Colon Carcinoma Metastatic in the Brain (tissue), 2 donors: Measurements from ENCODE around the genes LPAR2, ZNF682, ZNF486 and ZNF675.

- PRO-cap, 2 experiments: no peak in any of the 2 experiments
Observed at GRCh38 chr19:19506187-19507056, 8.9 kb downstream of the TSSK6 start.

GRCh38 chr19:19595105-19595708 is 23.3 kb downstream of the PBX4 start:
- PRO-cap, 2 experiments: no peak in any of the 2 experiments

- PRO-cap, 2 experiments: peak in 2 of 2 experiments; most common plus-strand start chr19:19628316 (in 1); most common minus-strand start chr19:19628169 (in 2)
Observed at GRCh38 chr19:19628041-19628799, at the start of gene LPAR2. TSS of gene LPAR2 (minus strand) at chr19:19628220.

DNA sequence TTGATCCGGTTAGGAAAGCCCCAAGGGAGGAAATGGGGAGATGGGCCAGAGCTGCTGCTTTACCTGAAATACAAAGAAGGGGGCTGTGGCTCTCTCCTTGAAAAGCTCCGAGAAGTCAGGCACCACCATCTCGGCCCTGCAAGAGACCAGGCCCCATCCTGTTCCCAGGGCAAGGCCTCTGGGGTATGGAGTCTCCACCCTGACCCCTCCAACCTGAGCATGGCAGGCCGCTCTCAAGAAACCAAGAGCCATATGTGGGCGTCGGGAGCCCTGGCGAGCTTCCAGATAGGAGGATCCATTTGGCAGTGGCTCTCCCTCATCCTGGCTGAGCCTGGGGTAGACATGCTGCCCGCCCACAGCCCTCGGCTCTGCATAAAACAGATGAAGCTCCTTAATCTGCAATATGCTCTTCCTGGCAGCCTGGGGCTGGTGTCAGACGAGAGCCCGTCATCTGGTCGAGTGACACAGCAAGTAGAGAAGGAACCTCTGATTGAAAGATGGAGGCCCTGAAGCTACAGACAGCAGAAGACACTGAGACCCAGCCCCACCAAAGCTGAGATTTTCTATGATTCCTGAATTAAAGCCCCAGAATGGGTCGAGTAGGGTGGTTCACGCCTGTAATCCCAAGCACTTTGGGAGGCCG is 6.1 kb downstream of the ATP13A1 start:
- PRO-cap, 2 experiments: no peak in any of the 2 experiments

DNA sequence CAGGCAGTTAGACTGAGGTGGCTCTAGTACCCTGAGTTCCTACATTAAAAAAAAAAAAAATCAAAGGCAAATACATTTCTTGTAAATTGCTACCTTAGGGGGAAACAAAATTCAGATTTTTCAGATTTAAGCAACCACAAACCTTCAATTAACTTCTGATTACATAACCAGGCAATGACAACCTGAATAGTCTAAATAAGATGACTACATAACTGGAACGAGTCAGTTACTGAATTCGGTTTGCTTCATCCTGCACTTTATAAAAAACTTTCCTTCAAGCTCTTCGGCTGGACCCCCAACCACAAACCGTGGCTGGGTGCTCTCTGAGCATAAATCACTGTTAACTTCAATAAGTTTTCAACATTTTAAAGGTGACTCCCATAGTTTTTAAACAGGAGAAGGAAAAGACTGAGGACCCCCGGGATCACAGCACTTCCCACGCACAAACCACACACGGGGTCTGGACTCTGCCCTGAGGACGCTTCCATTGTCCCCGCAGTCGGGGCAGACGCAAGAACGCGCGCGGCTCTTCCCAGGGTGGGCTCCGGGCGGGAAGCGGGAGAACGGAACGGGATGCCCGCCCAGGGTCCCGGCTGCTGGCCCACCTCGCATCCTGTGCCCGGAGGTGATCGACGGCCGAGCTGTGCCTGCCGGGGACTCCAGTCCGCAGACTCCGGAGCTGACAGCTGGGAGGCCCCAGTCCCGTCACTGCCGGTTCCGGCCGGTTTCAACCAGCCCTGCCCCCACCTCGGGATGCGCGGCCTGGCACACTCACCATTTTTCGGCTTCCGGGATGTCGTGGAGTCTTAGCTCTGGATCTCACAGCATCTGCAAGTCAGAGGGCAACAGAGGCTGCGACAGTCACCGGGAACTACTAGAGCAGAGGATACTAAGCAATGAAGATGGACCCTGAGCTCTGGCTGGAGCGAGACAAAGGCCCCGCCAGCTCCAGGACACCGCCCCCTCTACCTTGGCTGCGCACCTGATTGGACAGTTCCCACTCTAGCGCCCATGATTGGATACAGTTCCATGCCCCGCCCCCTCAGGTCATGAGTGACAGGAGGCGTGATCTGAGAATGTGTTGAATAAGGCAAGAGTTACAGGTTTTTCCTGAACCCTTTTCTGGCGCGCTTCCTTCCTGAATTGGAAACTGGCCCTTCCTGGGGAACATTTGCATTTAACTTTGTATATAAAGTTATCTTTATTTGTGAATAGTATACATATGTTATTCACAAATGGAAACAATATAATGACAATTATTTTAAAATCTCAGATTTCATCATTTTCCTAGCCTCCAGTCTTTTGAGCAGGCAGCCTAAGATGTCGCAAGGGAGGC is at the start of gene ZNF682:
Gene ZNF682 (minus strand): TSS at position 938 of the 1,336 bp plus-strand sequence.
- PRO-cap, 2 experiments: no peak in any of the 2 experiments

GRCh38 chr19:20166839-20167644 is at the start of gene ZNF486:
TSS of gene ZNF486 (plus strand) at chr19:20167214.
- PRO-cap, 2 experiments: peak in 1 of 2 experiments; most common plus-strand start chr19:20167214 (in 1)

- PRO-cap, 2 experiments: peak in 1 of 2 experiments; most common minus-strand start chr19:20238440 (in 1)
Observed at GRCh38 chr19:20237632-20238805, 71.0 kb downstream of the ZNF486 start.

DNA sequence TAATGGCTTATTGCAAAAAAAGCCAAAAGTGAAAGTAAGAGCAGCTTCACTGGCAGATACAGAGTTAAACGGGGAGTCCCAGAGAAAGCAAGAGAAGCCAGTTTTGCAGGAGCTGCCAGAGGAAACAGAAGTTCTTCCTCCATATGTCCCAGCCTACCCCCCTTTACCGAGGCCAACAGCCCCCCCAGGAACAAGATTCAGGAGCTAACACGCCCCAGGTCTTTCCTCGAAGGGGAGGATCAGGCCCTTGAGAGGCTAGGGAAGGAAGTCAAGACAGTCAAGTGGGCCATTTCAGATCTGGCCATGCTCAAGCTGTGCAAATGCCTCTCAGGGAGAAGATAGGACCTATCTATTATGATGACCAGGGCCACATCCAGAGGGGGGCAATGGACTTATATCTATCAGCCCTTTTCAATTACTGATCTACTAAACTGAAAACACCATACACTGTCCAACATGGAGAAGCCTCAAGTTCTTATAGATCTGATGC is 47.3 kb upstream of the ZNF737 start:
- PRO-cap, 2 experiments: no peak in any of the 2 experiments

DNA sequence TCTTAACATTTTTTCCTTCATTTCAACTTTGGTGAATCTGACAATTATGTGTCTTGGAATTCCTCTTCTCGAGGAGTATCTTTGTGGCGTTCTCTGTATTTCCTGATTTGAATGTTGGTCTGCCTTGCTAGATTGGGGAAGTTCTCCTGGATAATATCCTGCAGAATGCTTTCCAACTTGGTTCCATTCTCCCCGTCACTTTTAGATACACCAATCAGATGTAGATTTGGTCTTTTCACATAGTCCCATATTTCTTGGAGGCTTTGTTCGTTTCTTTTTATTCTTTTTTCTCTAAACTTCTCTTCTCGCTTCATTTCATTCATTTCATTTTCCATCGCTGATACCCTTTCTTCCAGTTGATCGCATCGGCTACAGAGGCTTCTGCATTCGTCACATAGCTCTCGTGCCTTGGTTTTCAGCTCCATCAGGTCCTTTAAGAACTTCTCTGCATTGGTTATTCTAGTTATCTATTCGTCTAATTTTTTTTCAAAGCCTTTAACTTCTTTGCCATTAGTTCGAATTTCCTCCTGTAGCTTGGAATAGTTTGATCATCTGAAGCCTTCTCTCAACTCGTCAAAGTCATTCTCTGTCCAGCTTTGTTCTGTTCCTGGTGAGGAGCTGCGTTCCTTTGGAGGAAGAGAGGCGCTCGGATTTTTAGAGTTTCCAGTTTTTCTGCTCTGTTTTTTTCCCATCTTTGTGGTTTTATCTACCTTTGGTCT is 29.0 kb downstream of the ZNF626 start:
- PRO-cap, 2 experiments: no peak in any of the 2 experiments

DNA sequence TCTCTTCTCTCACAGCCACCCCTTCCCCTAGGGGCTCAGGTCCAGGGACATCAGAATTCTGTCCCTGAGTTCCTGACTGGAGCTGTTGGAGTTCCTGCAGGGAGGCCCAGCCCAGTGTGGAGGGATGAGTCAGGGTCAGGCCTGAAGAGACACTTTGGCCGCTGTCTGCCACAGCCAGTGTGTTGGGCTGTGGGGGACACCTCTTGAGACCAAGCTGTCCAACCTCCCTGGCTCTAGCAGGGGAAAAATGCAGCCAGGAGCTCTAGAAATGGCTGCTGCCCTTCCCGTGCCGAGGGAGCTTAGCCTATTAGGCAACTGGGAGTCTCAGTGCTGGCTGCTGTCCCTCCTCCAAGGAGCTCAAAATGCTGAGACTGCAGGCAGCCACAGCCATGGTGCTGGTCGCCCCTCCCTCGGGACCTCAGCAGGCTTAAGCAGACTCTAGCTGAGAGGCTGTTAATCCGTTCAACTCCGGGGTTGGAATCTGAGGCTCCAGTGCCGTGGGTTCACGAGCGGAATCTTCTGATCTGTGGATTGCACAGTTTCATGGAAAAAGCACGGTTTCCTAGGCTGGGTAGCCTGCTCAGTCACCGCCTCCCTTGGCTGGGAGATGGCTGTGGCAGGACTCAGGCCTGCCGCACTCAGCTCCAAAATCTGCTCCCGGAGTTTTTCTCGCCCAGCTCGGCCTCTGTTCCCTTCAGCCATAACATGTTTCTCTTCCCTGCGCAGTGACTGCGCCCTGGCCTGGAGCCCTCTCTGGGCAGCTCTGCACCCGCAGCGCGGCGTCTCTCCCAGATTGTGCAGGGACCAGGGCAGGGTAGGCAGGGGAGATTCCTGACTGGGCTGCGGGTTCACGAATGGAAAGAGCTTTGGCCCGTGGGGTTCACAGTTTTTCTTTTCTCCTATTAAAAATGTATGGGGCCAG is 3.8 kb upstream of the ZNF626 start:
- PRO-cap, 2 experiments: no peak in any of the 2 experiments

GRCh38 chr19:21440858-21441467 is 44.0 kb downstream of the ZNF493 start:
- PRO-cap, 2 experiments: no peak in any of the 2 experiments

GRCh38 chr19:21566130-21566547 is 60.7 kb downstream of the ZNF429 start:
- PRO-cap, 2 experiments: no peak in any of the 2 experiments

DNA sequence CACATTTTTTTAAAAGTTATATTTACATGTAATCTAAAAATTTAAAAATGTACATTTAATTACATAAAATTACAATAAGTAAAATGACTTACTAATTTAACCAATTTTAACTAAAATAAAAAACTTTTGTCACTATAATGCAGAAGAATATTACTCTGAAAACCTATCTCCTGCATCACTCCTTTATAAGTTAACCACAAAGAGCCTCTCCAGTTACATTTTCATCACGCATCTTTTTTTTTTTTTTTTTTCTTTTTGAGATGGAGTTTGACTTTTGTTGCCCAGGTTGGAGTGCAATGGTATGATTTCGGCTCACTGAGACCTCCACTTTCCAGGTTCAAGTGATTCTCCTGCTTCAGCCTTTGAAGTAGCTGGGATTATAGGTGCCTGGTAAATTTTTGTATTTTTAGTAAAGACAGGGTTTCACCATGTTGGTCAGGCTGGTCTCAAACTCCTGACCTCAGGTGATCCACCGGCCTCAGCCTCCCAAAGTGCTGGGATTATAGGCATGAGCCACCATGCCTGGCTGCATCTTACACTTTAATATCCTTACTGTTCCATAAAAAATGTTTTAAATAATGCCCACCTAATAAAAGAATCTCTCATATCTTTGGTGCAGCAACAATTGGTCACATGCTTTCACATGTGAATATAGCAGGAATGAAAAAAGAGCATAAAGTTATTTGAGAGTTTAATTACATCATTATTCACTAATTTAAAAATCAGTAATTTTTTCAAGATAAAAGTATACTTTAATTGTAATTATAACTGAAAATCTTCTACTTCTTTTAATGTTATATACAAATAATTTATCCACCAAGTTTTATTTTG is 29.8 kb downstream of the ZNF43 start:
- PRO-cap, 2 experiments: no peak in any of the 2 experiments

- PRO-cap, 2 experiments: no peak in any of the 2 experiments
Observed at GRCh38 chr19:22427582-22428547, 5.7 kb upstream of the ZNF98 start.

DNA sequence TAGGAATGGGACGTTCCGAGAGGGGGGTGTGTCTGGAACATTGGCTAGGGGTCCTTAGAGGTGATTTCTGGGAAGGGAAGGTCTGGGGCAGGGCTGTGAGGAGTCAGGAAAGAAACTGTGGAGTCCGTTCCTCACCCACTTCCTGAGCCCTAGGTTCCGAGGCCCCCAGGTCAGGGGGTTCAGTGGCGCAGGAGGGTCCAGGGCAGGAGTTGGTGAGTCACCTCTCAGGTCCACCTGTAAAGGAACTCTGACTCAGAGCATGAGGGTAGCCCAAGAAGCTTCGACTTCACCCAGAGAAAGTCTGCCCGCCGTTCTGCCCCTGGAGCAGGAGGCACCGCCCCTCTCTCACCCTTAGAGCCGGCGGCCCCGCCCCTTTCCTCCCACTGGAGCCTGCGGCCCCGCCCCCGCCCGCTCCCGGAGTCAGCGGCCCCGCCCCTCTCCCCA is 38.5 kb upstream of the ZNF492 start:
- PRO-cap, 2 experiments: no peak in any of the 2 experiments

DNA sequence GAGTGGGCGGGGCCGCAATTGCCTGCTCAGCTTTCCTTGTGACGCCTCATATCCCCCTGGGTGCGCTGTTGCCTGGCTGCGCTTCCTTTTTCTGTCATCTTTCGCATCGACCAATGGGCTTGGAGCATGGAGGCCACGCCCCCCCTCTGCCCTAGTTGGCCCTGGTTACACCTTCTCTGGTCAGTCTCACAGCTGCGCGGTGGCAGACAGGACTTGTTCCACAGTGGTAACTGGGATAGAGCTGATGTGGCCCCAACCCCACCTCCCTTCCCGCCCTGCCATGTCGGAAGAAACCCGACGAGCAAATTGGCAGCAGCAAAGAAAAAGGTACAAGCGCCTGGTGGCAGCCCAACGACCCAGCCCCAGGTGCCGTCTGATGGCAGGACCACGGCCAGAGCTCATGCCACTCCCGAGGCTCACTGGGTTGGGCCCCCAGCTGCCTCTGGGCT is 38.0 kb upstream of the ZNF492 start:
- PRO-cap, 2 experiments: no peak in any of the 2 experiments

DNA sequence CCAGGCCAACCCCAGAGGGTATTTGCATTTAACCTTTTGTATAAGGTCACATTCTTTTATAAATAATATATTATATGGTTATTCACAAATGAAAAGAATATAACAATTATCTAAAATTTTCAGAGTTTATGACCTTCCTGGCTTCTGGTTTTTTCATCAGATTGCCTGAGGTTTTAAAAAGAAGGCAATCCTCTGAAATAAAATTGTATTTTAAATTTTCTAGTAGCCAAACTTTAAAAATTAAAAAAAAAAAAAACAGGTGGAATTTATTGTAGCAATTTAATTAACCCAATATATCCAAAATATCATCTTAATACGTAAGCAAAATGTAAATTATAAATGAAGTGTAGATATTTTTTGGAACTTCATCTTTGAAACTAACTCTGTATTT is 723 bp upstream of the ZNF99 start:
- PRO-cap, 2 experiments: no peak in any of the 2 experiments

DNA sequence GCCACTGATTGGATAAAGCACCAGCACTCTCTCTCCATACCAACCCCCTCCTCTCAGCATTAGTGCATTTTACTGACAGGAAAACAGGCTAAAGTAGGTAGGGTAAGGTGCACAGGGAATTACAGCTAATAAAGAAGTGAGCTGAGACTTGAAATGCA is 24.0 kb upstream of the ZNF724 start:
- PRO-cap, 2 experiments: peak in 1 of 2 experiments; most common plus-strand start position 86 of the sequence (in 1)

GRCh38 chr19:23393104-23393606 is 2.1 kb downstream of the ZNF91 start:
- PRO-cap, 2 experiments: no peak in any of the 2 experiments

DNA sequence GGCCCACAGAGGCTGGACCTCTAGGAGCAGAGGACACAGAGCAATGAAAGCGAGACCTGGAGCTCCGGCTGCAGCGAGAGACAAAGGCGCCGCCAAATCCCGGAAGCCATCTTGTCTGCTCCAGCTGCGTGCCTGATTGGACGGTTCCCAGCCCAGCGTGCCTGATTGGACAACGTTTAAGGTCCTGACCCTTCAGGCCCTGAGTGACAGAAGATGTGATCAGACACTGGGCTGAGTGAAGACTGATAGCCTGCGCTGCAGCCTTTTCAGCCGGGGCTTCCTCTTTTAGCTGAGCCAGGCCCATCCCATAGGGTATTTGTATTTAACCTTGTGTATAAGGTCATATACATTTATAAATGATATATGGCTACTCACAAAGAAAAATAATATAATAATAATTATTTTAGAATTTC is at the start of gene ZNF675:
Gene ZNF675 (minus strand): TSS at position 117 of the 413 bp plus-strand sequence.
- PRO-cap, 2 experiments: peak in 2 of 2 experiments; most common plus-strand start position 222 of the sequence (in 1); most common minus-strand start position 108 of the sequence (in 2)